HEK293 (cell line): ENCODE measurements around the genes MPO and TSPOAP1.

DNA sequence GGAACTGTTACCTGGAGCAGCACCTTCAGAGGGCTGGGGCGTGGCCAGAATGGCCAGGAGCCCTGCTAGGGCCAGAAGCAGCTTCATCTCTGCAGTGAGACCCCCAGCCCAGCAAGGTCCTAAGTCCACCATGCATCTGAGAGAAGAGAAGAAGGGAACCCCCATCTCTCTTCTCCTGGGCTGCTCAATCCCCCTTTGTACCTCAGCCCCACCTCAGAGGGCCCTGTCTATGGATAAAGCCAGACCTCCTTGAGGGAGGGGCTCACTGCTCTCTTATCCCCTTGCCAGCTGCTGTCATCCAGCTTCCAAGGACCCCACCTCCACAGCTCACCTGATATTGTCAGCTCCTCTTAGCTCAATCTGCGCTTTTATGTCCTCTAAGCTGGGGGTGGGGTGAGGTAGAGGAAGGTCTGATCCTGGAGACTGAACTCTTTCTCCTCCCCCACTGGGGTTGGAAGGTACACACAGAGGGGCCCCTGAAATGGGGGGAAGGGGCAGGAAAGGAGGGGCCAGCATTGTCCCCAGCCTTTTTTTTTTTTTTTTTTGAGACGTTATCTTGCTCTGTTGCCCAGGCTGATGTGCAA is at the start of gene MPO:
TSS of gene MPO (minus strand) at position 342 of the 584 bp plus-strand sequence.
- PRO-cap: no peak
- RRBS, 2 experiments: no CpG with 5 or more reads among the region's 3 CpGs

GRCh38 chr17:58309066-58309584 is 19.5 kb downstream of the TSPOAP1 start:
- PRO-cap: no peak
- RRBS, 2 experiments: no CpG with 5 or more reads among the region's 15 CpGs

- PRO-cap: no peak
- RRBS, 2 experiments: no CpG with 5 or more reads among the region's 9 CpGs
Measured at GRCh38 chr17:58326614-58327337, 1.8 kb downstream of the TSPOAP1 start.

GRCh38 chr17:58328425-58329334 is at the start of gene TSPOAP1:
Gene TSPOAP1, minus strand, starts transcription at chr17:58328795.
- PRO-cap: no peak
- RRBS, 2 experiments: 60 to 68% methylated on average over 3 to 6 of the region's 24 CpGs

- PRO-cap: no peak
- RRBS, 2 experiments: no CpG with 5 or more reads among the region's 12 CpGs
Measured at GRCh38 chr17:58334458-58334986, 5.9 kb upstream of the TSPOAP1 start.

GRCh38 chr17:58336695-58337077 is 8.1 kb upstream of the TSPOAP1 start:
- PRO-cap: no peak
- RRBS, 2 experiments: no CpG with 5 or more reads among the region's 3 CpGs

GRCh38 chr17:58383818-58384662 is 32.0 kb upstream of the SUPT4H1 start:
- PRO-cap: no peak
- RRBS, 2 experiments: no CpG with 5 or more reads among the region's 8 CpGs

GRCh38 chr17:58387936-58388265 is 29.4 kb downstream of the RNF43 start:
- PRO-cap: no peak
- RRBS, 2 experiments: no CpG with 5 or more reads among the region's 1 CpG

- PRO-cap: no peak
- RRBS, 2 experiments: no CpG with 5 or more reads among the region's 10 CpGs
Measured at GRCh38 chr17:58391305-58391999, 25.9 kb downstream of the RNF43 start.

GRCh38 chr17:58517449-58518476 is 3.3 kb upstream of the MTMR4 start:
- PRO-cap: bidirectional peak, plus-strand start at chr17:58517791, minus-strand start at chr17:58517880; unidirectional peak, plus-strand start at chr17:58518354
- RRBS, 2 experiments: 1 to 2% methylated on average over 15 of the region's 59 CpGs

GRCh38 chr17:58526744-58527256 is 12.4 kb upstream of the MTMR4 start:
- PRO-cap: no peak
- RRBS, 2 experiments: no CpG with 5 or more reads among the region's 11 CpGs

DNA sequence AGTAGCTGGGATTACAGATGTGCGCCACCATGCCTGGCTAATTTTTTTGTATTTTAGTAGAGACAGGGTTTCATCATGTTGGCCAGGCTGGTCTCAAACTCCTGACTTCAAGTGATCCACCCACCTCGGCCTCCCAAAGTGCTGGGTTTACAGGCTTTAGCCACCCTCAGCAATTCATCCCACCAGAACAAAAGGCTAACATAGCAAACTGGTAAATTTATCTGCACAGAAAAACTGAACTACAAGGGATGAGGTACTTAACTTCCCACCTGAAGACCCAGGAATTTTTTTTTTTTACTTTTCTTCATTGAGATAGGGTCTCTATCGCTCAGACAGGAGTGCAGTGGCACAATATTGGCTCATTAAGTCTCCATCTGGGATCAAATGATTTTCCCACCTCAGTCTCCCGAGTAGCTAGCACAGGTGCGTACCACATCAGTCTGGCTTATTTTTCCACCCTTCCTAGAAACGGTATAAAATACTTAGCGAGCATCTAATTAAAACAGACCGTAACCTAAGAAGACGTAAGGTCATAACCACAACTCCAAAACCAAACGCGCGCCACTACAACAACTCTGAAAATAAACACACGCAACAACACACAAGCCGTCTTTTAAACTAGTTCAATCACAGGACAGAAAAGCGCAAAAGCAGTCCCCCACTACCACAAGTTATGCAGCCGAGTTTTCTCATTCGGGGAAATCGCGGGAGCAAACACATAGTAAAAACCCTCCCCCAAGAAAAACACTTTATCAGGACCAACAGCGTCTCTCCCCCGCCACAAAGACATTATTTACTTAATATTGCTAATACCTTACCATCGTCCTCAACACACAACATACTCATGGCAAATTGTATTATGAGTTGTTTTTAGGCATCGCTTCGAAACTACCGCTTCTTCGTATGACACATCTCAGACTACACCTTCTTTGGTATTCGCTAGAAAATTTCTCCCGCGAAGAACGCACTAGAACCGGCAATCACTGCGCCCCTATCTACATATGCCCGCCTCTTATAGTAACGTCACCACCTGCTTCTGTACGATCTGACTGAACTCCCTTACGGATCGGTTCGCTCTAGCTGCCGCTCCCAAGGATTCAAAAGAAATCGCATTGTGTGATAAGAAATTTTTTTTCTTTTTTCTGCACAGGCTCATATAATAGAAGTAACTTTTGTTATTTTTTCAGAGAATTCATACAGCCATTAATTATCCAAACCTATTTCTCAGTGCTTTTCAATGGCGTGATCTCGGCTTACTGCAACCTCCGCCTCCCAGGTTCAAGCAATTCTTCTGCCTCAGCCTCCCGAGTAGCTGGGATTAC is 32.9 kb downstream of the IGBP1C start:
- PRO-cap: bidirectional peak, plus-strand start at position 692 of the sequence, minus-strand start at position 782 of the sequence; bidirectional peak, plus-strand start at position 1,041 of the sequence, minus-strand start at position 908 of the sequence
- RRBS, 2 experiments: no CpG with 5 or more reads among the region's 44 CpGs

- PRO-cap: no peak
- RRBS, 2 experiments: no CpG with 5 or more reads among the region's 4 CpGs
Measured at GRCh38 chr17:59027627-59028261, 78.9 kb downstream of the TRIM37 start.

DNA sequence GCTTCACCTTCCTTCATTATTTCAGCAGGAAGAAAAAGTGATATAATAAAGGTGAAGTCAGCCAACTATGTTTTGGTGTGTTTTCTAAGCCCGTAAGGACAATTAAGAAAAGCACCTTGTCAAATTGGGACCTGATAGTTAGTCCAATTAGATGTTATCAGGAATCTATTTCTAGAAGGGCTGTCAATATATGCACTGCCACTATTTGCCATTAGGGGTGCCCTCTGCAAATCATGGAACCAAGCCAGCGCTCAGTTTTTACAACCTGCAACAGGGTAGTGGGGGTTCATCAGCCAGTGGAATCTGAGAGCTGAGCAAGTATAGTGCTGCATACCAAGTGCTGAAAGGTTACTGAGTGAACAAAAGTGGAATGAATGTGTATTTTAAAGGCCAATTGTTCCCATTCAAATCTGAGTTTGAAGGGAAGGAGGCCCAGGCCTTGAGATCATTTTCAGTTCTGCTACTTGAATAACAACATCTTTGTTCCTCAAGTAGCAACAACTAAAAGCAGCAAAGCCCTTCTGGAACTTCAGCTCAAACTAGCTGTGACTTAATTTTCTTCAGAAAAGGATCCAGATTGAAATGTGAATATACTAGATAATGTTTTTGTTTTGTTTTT is 10.4 kb downstream of the PRR11 start:
- PRO-cap: unidirectional peak, plus-strand start at position 296 of the sequence
- RRBS, 2 experiments: no CpG with 5 or more reads among the region's 2 CpGs

GRCh38 chr17:59290161-59290865 is 41.1 kb upstream of the YPEL2 start:
- PRO-cap: unidirectional peak, minus-strand start at chr17:59290622; unidirectional peak, minus-strand start at chr17:59290750
- RRBS, 2 experiments: no CpG with 5 or more reads among the region's 12 CpGs

GRCh38 chr17:59378539-59379111 is 47.2 kb downstream of the YPEL2 start:
- PRO-cap: no peak
- RRBS, 2 experiments: no CpG with 5 or more reads among the region's 7 CpGs

- PRO-cap: no peak
- RRBS, 2 experiments: no CpG with 5 or more reads among the region's 13 CpGs
Measured at GRCh38 chr17:59440510-59441735, 109.5 kb downstream of the YPEL2 start.

DNA sequence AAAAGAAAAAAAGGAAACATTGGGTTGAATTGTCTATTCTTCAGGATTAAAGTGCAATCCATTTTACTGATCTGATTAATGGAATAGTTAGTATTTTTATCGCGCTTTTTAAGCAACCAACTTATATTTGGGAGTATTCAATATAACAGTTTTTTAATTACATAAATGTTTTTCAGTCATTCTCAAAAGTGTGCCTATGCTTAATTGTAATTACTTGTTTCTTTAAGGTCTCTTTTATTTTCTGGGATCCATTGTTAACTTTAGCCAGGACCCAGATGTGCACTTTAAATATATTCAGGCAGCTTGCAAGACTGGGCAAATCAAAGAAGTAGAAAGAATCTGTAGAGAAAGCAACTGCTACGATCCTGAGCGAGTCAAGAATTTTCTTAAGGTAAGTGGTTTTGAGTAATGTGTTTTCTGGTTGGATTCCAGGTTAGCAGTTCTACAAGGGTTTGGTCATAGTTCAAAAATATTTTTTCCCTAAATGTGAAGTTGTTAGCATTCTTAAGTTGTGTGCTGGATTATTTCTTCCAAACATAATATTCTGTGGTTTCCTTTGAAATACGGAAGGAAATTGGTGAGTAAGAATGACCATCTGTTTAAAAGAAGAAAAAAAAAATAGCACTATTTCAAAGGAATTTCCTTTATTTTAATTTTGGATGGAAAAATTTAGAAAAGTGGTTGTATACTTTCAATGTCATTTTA is 38.5 kb downstream of the PTRH2 start:
- PRO-cap: no peak
- RRBS, 2 experiments: no CpG with 5 or more reads among the region's 5 CpGs

- PRO-cap: no peak
Measured at GRCh38 chr17:59754460-59754912, 47.0 kb downstream of the VMP1 start.

GRCh38 chr17:59755925-59756672 is 48.6 kb downstream of the VMP1 start:
- PRO-cap: no peak
- RRBS, 2 experiments: no CpG with 5 or more reads among the region's 6 CpGs